GM19239 (cell line): ENCODE measurements around a stretch of chr10.

- RRBS = no CpG with 5 or more reads among the region's 37 CpGs
Observed at GRCh38 chr10:77589340-77590389, 47.9 kb downstream of the KCNMA1 start.

DNA sequence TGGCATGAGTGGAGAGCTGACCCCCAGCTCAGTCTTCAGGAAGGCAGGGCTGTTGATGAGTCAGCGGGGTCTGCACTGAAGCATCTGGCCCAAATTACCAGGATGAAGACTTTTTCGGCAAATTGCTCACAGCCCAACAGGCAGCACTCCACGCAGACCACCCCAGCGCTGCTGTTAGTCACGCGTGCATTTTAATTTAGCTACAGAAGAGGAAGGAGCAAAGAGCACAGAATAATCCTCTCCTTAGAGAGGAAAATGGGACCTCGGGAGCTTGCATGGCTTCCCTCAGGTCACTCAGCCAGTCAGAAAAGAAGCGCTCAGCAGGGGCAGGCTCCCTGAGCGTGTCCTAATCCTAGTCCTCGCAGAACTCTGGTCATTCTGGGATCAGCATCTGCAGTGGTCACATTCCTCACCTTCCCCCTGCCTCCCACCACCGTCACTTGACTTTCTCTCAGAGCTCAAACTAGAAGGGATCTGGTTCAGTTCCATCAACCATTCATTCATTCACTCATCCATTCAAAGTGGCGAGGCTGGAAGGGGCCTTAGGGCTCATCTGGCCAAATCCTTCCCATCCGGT, 76.4 kb upstream of the KCNMA1 start:
- RRBS = no CpG with 5 or more reads among the region's 13 CpGs

DNA sequence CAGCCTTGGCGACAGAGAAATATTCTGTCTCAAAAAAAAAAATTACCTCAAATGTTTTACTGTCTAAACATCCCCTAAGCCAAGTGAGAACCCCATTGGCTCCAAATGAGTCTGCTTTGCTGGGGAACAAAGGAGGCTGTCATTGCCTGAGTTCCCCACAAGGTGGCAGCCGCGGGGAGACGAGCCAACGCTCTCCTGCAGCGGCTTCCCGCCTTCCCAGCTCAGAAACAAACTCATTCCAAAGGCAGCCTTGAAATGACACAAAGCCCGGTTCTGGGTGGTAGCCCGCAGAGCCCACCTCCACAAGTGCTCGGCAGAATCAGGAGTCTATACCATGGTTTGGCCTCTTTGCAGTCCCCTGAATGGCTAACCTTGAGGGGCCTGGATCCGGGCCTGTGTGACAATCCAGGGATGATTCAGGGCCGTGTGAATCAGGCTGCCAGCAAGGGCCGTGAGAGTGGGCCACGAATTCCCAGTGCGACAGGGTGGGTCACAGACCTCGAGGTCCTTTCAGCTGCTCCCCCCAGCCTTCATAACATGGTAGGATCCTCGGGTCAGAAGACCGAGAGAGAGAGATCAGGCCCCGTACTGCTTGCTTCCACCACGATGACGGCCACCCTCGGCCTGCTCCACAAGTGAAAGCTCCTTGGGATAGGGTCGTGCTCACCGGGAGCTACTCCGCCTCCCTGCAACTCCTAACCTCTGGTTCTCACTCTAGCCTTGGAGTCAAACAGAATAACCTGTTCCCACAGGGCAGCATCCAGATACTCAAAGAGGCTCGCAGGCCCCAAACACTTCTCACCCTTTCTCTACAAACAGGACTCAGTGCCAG, 79.7 kb downstream of the DLG5 start:
- RRBS = no CpG with 5 or more reads among the region's 26 CpGs

DNA sequence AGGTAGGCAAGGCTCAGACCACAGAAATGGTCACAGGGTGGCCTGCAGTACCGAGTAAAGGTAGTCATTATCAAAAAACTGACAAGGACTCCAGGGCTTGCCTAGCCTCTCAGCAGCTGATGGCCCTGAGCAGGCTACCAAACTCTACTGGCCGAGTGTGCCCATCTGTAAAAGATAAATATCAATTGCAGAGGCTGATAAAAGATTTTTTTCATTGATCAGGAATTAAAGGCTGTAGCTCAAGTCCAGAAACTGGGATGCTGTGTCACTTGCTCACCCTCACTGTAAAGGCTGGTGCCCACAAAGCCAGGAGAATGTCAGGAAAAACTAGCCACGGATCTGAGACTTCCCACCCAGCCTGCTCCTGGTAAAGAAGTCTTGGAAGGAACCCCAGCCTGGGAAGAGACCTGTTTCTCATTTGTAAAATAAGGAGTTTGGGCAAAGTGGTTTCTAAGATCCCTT, 16.3 kb downstream of the DLG5 start:
- RRBS = no CpG with 5 or more reads among the region's 3 CpGs

GRCh38 chr10:77971259-77971772, 44.8 kb upstream of the DLG5 start:
- RRBS = no CpG with 5 or more reads among the region's 5 CpGs

DNA sequence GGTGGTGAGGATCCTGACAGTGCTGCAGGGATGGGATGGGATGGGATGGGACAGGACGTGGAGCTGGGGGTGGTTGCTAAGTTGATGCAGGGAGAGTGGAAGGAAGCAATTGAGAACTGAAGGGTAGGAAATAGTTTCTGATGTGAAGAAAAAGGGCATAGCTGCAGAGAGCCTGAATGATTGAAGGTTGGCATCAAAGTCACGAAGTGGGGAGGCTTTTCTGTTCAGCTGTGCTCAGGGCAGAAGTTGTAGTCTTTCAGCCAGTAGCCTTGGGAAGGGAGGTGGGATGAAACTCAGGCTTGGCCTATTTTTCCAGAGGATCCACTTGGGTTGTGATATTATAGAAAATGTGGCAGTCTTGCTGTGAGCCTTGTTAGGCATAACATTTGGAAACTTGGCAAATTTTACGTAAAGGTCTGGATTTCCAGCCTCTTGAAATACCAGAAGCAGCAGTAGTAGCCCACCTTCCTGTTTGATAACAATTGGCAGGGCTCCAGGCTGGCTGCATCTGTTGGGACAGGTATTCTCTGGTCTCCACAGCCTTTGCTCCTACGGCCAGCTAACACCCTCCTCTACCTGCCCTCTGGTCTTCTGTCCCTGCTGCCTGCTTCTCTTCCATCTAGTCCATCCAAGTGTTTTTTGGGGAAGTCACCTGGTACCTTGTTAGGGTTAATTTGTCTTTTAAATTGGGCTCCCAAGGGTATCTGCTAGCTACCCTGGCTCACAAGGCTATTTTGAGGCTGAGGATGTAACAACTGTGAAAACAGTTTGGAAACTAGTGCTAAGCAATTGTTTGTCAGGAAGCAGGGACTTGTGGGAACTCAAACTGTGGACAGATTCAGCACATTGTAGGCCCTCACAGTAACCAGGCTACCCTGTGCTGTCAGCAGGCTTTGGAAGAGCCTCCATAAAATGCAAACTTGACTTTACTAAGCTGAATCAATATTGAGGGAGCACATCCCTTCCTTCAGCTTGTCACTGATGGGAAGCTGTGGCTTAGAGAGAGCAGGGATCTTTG, 8.3 kb downstream of the RPS24 start:
- RRBS = no CpG with 5 or more reads among the region's 4 CpGs

DNA sequence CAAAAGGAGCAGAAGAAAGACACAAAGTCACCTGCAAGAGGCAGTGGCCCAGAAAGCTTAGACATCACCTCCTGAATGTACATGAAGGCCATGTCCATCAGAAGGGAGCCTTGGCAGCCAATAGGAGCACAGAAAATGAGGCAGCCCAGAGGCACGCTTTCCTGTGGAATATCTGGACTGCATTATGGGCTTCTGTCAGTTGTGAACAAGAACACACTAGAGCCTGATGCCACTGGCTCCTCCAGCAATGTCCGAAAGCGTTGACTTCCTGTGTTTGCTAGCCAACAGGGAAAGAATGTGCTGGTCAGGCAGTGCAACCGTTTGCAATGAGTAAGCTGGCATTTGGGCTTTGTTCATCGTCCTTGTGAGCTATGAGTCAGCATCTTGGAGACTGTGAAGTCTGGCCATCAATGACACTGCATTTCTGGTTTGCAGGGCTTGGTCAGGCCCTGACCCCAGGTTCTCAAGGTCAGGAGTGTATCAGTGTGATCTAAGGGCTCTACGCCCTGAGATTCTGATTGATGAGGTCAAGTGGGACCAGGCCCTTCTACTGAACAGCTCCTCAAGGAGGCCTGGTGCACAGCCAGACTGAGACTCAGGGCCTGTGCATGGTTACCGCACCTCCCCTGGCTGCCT, 222.4 kb downstream of the RPS24 start:
- RRBS = no CpG with 5 or more reads among the region's 7 CpGs

DNA sequence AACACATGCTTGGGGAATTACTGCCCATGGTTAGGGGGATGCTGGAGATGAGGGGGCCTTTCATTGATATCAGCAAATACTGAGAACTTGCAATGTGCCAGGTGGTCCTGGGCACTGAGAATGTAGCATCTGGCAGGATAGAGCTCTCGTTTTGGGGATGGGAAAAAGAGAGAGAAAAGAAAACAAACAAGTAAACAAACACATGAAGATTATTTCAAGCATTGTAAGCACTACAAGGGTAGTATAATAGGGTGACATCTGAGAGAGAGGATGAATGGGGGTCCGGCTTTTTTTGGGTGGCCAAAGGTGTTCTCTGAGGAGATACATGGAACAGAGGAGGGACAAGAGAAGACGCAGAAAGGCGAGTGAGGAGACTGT, 484.9 kb downstream of the RPS24 start:
- RRBS = no CpG with 5 or more reads among the region's 4 CpGs

DNA sequence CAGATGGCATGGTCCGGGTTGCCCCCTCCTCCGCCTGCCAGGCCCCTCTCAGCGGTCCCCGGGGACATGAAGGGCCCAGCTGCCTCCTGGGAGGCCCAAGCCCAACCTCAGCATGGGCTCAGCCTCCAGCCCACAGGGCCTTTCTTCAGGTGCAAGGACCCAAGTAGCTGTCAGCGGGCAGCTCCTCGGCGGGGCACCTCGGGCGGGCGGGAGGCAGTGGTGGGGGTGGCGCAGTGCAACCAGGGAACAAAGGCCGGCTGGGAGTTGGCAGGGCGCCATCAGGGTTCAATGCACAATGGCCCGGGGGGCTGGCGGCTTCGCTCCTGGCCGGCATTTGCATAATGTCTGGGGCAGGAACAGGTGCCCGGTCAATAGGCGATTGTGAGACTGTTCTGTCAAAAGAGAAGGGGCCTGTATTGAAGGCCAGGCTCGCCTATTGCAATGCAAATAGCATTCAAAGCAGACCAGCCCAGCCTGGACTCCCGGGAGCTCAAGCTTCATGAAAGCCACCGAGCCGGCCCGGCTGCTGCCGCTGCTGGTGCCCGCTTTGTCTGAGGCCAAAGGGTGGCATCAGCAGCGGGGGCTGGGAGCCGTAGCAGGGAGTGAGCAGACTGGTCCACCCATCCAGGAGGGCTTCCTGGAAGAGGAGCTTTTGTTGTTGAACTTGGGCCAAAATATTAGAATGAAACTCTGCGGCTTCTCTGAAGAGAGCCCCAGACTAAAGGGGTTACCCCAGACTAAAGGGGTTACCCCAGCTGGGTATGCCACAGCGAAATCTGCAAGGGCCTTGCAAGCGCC, 155.0 kb upstream of the ZMIZ1 start:
- RRBS = 53% methylated on average over 9 of the region's 31 CpGs

DNA sequence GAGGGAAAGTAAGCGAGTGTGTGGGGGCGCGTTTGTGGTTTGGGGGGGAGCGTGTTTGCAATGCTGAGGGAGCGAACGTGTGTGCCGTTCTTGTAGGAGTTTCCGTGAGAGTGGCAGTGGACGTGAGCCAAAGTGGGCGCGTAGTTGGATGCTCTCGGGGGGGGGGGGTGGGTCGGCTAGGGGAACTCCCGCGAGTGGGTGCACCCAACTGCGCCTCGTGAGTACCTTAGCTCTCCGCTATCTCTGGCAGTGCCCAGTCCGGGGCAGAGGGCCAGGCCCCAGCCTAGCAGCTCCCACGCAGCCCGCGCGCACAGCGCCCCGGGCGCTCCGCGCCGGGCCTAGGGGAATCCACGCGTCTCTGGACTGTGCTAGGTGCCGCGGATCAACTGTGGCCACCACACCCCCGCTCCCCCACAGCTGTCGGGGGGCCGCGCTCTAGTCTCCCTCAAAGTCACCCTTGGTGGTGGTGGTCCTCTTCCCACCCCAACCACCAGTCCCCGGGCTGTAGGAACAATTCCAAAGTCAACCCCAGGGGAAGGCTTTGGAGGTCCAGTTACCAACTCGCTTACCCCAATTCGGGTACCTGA, 842 bp upstream of the ZMIZ1 start:
- RRBS = 3% methylated on average over 10 of the region's 40 CpGs

GRCh38 chr10:79098373-79098705, 29.6 kb downstream of the ZMIZ1 start:
- RRBS = no CpG with 5 or more reads among the region's 7 CpGs

DNA sequence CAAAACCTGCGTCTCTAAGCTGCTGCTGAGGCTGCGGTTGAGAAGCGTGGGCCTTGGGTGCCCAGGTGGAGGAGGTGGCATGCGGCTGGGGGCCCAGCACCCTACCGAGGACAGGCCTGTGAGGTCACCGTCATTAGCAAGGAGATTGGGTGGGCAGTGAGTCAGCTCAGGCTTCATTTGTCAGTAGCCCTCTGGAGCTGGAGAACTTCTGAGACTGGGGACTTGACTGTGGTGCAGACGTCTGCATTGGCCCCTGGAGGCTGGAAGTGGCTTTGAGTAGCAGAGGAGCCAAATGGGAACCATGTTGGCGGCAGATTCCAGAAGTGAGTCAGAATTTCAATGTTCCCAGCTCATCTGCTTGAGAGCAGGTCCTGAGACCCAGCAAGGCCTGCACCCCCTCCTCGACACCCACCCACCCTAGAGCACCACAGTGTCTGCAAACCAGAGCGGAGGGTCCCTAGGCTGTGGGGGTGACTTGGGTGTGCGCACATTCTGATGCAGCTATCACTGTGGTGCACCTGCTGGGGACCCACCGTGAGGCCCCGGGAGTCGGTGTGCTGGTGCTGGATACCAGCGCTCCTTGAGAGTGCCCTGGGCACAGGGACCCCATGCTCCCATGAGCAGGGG, 30.1 kb downstream of the ZMIZ1 start:
- RRBS = no CpG with 5 or more reads among the region's 15 CpGs

GRCh38 chr10:79241658-79242112, 105.6 kb upstream of the PPIF start:
- RRBS = 16% methylated on average over 2 of the region's 7 CpGs

GRCh38 chr10:79266443-79267474, 80.5 kb upstream of the PPIF start:
- RRBS = no CpG with 5 or more reads among the region's 14 CpGs

- RRBS = no CpG with 5 or more reads among the region's 24 CpGs
Observed at GRCh38 chr10:79267834-79268963, 79.1 kb upstream of the PPIF start.

DNA sequence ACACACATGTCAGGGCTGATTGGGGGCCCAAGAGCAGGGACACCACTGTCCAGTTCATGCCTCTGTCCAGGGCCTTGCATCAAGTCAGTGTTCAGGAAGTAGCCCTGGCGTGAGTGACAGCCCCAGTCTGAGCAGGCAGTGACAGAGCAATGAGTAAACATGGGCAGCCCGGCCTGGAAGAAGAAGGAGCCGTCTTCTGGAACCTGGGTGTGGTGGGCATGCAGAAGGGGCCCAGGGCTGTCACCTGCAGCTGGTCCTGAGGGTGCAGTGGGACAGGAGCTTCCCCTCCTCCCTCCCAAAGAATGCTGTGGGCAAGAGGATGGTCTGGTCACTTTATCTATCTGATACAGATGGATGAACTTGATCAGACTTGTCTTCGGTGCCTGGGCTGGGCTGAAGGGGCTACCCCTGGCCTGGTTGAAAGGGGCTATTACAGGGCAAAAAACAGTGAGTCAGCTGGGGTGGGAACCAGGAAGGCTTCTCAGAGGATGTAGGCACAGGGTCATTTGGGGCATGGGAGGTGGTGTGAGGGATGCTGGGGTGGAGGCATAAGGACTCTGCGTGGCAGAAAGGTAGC, 42.7 kb upstream of the PPIF start:
- RRBS = no CpG with 5 or more reads among the region's 5 CpGs

DNA sequence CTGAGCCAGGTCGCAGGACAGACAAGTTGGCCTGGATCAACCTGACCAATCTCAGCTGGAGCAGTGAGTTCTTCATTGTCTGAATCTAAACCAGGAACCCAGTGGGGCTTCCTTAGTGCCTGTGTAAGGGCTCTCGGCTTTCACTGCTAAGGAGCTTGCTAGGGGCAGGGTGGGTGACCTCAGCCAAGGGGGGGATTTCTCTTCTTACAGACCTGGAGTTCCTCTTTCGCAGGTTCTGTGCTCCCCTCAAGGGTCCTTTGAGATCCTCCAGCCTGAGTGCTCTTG, 273 bp upstream of the SFTPA1 start:
- RRBS = no CpG with 5 or more reads among the region's 3 CpGs

- RRBS = no CpG with 5 or more reads among the region's 7 CpGs
Observed at GRCh38 chr10:80104201-80105000, 25.9 kb downstream of the TMEM254 start.

GRCh38 chr10:80136863-80137527, 4.5 kb downstream of the PLAC9 start:
- RRBS = no CpG with 5 or more reads among the region's 9 CpGs

- RRBS = no CpG with 5 or more reads among the region's 7 CpGs
Observed at GRCh38 chr10:80144002-80144305, 11.4 kb downstream of the PLAC9 start.